ENCODE data around the genes SRY, TBL1Y, AMELY, USP9Y, KDM5D and DAZ4.

DNA sequence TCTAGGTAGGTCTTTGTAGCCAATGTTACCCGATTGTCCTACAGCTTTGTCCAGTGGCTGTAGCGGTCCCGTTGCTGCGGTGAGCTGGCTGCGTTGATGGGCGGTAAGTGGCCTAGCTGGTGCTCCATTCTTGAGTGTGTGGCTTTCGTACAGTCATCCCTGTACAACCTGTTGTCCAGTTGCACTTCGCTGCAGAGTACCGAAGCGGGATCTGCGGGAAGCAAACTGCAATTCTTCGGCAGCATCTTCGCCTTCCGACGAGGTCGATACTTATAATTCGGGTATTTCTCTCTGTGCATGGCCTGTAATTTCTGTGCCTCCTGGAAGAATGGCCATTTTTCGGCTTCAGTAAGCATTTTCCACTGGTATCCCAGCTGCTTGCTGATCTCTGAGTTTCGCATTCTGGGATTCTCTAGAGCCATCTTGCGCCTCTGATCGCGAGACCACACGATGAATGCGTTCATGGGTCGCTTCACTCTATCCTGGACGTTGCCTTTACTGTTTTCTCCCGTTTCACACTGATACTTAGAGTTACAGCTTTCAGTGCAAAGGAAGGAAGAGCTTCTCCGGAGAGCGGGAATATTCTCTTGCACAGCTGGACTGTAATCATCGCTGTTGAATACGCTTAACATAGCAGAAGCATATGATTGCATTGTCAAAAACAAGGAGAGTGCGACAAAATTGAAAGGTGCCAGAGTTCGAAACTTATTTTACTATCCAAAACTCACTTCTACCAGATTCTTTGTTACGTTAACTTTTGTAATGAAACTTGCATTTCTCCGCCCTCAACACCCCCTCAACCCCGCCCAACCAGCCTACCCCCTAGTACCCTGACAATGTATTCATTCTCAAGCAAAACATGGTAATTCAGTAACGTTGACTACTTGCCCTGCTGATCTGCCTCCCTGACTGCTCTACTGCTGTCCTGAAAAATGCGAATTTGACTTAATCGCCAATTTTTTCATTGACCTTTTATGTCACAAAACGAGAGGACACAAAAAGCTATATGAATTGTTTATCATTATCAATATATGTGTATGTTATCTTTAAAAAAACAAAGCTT is at the start of gene SRY:
SRY (minus strand) TSS at position 732 of the 1,063 bp plus-strand sequence.
- PRO-cap: no peak

GRCh38 chrY:4036167-4036617 is 457.3 kb downstream of the TGIF2LY start:
- PRO-cap: no peak

DNA sequence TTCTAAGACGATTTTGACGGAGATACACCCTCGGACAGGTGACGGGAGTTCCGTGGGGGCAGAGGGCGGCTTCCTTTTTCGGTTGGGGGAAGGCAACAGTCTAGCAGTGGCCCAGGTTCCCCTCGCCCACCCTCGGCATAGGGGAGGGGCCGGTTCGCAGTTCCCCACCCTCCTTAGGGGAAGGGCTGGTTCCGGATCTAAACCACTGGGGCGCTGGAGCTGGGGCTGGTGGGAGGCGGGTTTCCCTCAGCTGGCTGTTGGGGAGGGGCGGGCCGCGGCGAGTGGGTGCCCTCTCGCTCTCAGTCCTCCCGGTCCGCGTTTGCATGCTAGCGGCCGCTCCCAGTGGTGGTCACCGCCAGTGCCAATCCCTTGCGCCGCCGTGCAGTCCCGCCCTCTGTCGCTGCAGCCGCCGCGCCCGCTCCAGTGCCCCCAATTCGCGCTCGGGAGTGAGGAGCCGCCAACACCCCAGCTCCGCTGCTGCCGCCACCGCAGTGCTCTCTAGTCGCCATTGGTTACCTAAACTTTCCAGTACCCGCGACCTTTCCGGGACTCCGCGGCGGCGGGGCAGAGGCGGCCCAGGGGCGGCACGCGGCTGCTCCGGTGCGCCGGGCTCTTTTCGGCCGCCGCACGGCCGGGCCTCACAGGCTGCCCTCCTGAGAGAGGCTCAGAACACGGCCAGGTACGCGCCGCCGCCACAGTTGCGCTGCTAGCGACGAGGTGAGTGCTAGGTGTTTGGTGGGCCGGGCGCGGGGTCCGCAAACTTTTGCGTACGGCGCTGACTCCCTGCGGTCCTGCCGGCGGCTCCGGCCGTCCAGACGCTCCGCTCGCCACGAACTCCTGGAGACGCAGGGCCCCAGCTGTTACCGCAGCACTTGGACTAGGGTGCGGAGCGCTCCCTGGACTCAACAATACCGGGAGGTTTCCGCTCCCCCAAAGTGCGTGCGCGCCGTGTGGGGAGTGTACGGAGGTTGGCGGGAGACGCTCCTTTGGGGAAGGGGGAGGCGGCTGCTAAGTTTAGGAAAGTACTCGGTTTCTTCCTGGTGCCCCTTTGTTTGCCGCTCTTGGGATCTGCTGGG is at the start of gene TBL1Y:
TBL1Y (plus strand) TSS at position 432 of the 1,076 bp plus-strand sequence.
- PRO-cap: no peak

DNA sequence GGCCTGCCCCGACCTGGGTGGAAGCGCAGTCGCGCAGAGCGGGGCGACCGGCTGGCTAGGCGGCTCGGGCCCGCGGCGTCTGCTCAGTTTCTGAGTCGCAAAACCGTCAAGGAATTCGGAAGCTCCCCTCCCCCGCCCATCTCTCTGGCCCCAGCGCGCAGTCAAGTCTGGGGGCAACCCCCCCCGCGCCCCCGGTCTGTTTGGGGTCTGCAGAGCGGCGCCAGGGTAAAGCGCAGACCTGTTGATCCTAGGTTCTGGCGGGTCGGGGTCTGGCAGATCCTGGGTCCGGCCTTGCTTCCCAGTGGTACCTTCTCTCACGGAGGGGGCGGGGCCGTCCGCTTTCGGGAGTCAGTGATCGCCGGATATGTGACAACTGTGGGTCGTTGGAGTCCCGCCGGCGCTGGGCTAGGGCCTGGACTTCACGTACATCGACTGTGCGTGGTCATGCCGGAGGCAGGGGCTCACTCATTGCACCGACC is at the start of gene AMELY:
AMELY (minus strand) TSS at position 318 of the 479 bp plus-strand sequence.
- PRO-cap: no peak

DNA sequence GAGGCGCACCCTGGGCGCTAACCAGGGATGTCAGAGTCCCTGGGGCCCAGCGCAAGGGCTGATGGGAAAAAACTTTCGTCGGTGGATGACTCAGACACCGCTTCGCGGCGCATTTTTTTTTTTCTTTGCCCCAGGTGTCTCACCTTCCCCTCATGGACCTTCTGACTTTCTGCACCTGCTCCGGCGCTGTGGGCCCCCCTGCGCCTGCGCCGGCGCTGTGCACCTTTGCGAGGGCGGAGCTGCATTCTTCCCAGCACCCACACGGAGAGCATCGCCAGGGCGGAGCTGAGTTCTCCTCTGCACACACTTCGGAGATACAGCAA is 1575.3 kb downstream of the TSPY10 start:
- PRO-cap: no peak

DNA sequence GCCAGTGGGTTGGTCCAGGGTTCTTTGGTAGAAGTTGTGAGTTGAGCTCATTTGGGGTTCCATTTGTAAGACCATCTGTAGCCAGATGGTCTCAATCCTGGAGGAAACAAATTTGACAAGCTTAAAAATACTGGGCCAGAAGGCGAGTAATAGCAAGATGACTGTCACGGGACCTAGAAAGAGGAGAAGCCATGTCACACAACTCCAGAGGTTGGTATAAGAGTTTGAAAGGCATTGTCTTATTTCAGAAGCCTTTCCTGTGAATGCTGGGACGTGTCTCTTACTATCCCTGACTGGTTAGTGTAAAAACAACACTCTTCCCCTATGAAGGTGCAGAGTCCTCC is 100.6 kb upstream of the USP9Y start:
- PRO-cap: no peak

GRCh38 chrY:12700993-12701370 is at the start of gene USP9Y:
Gene USP9Y, plus strand, starts transcription at chrY:12701231.
- PRO-cap: no peak

GRCh38 chrY:13388547-13388799 is 91.4 kb downstream of the UTY start:
- PRO-cap: no peak

DNA sequence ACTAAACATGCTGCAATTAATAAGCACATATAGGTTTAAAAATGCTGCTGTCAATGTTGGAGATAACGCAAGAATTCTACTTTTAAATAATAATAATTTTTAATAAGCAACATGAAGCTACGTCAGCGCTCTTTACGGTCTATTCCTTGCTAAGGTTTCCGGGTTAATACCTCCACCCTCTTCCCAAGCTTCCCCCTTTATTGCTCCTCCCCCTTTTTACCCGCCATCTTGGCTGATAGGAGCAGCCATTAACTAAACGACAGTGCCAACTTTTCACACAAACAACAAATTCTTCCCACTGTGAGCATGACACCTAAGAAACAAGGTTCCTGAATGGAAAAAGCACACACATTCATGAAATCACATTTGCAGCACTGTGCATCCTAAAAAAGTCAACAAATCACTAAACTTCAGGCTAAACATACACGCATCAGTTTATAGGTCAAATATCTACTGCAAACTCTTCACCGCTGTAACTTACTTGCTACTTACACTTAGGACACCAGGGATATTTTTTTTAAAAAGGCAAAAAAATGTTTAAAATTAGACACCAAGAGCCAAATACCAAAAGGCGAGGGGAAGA is 1.4 kb downstream of the UTY start:
- PRO-cap: no peak

- PRO-cap: no peak
Observed at GRCh38 chrY:14340651-14341178, 183.6 kb upstream of the NLGN4Y start.

GRCh38 chrY:19042775-19043665 is 269.5 kb upstream of the HSFY2 start:
- PRO-cap: no peak

- PRO-cap: no peak
Observed at GRCh38 chrY:19688777-19689074, 55.8 kb downstream of the KDM5D start.

GRCh38 chrY:19744619-19745465 is at the start of gene KDM5D:
Gene KDM5D, minus strand, starts transcription at chrY:19744726.
- PRO-cap: no peak

- PRO-cap: no peak
Observed at GRCh38 chrY:24833522-24834121, at the start of gene DAZ4. Gene DAZ4, plus strand, starts transcription at chrY:24833919.